ENCODE measurements around the genes KAZALD1 and TRIM8.

GRCh38 chr10:101061061-101062171 lies at the start of gene KAZALD1:
Gene KAZALD1 (plus strand): TSS chr10:101061989.
- PRO-cap = bidirectional peak, plus-strand start at chr10:101061242, minus-strand start at chr10:101060997; bidirectional peak, plus-strand start at chr10:101061989, minus-strand start at chr10:101061682
- RAMPAGE, long total RNA, 4 experiments = no peak in any of the 4 experiments

GRCh38 chr10:101228776-101229325 lies 412 bp downstream of the LBX1 start:
- PRO-cap = unidirectional peak, plus-strand start at chr10:101229168
- RAMPAGE, long total RNA, 4 experiments = no peak in any of the 4 experiments

DNA sequence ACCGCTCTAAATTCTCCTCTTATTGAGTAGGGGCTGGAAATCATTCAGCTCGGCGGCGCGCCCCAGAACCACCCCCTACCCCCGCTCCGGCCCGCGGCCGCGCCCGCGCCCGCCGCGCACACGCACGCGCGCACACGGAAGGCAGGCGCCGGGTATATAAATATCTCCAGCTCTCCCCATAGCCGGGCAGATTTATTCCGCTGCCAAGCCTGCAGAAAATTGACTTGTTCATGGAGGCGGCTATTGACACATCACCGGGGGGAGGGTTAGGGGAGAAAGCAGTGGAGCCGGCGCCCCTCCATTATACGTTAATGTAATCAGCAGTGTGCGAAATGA lies 61.5 kb upstream of the BTRC start:
- PRO-cap = no peak
- RAMPAGE, long total RNA, 4 experiments = no peak in any of the 4 experiments

GRCh38 chr10:101510815-101511091 lies 77.3 kb downstream of the POLL start:
- PRO-cap = no peak
- RAMPAGE, long total RNA, 4 experiments = no peak in any of the 4 experiments

GRCh38 chr10:101630079-101630575 lies 42.0 kb downstream of the DPCD start:
- PRO-cap = unidirectional peak, minus-strand start at chr10:101630340
- RAMPAGE, long total RNA, 4 experiments = no peak in any of the 4 experiments

DNA sequence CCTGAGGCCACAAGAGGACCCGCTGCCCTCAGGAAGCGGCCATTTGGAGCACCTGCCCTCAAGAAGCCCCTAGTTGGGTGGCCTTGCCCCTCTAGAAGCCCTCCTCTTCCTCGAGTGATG lies 262 bp upstream of the FBXW4 start:
- PRO-cap = no peak
- RAMPAGE, long total RNA, 4 experiments = no peak in any of the 4 experiments

DNA sequence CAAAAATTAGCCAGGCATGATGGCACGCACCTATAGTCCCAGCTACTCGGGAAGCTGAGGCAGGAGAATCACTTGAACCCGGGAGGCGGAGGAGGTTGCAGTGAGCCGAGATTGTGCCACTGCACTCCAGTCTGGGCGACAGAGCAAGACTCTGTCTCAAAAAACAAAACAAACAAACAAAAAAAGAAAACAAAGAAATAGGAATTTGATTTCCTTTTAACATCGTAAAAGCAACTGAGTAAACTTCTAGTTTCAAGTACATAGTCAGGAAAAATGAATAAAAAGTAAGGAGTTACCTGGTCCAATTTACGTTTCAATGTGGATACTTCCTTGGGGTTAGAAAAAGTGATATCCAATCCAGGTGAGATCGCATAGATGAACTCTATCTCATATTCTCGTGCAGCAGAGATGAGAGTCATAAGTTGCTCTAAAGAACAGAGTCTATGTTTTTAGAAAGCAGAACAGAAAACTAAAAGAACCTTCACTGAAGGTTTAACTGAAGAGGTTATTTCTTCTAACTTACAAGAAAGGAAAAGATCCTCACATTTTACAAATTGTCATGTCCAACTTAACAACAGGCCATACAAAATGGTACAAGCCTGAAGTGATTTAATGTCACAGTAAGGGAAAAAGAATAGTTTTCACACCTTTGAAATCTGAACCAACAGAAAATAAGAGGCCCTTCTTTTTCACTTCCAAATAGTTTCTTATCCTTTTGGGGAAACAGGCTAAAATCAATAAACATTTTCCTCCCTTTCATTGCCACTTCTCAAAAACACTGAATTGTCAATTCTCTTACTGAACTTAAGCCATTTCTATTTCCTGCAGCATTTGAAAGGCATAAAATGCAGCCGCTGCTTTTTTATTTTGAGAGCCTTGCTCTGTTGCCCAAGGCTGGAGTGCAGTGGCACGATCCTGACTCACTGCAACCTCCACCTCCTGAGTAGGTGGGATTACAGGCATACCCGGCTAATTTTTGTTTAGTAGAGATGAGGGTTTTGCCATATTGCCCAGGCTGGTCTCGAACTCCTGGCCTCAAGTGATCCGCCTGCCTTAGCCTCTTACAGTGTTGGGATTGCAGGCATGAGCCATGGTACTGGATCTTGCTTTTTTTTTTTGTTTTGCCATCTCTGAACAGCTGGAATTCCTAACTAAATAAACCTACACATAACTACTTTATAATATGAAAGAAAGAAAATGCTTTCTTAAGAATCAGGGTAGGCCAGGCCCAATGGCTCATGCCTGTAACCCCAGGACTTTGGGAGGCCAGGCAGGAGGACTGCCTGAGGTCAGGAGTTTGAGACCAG lies 7.9 kb downstream of the OGA start:
- PRO-cap = no peak
- RAMPAGE, long total RNA, 4 experiments = no peak in any of the 4 experiments

DNA sequence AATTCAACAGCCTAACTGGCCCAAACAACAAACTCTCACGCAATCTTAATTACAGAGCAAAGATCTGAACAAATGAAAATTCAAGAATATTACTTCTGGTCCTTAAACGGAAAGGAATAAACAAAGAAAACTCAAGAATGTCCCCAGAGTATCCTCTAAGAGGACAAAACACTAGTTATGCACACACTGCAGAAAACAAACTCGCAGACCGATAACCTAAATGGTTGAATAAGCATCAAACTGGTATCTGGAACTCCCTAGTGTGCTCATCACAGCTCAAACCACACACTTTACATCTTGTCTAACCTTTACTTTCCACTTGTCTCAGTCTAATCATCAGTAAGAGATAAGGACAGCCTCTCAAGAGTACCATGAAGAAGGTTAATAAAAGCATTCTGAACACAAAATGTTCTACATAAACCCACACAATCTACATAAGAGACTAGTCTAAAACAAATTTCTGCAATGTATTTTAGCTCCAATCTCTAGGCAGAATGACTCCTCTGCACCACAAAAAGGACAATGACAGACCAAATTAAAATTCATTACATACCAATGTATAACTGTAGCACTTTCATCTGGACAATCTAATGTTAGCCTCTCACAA lies 3.5 kb downstream of the OGA start:
- PRO-cap = no peak
- RAMPAGE, long total RNA, 4 experiments = no peak in any of the 4 experiments

- PRO-cap = no peak
- RAMPAGE, long total RNA, 4 experiments = no peak in any of the 4 experiments
Observed at GRCh38 chr10:101903604-101904312, 60.2 kb upstream of the KCNIP2 start.

- PRO-cap = no peak
- RAMPAGE, long total RNA, 4 experiments = no peak in any of the 4 experiments
Observed at GRCh38 chr10:101938100-101938725, 94.6 kb upstream of the KCNIP2 start.

DNA sequence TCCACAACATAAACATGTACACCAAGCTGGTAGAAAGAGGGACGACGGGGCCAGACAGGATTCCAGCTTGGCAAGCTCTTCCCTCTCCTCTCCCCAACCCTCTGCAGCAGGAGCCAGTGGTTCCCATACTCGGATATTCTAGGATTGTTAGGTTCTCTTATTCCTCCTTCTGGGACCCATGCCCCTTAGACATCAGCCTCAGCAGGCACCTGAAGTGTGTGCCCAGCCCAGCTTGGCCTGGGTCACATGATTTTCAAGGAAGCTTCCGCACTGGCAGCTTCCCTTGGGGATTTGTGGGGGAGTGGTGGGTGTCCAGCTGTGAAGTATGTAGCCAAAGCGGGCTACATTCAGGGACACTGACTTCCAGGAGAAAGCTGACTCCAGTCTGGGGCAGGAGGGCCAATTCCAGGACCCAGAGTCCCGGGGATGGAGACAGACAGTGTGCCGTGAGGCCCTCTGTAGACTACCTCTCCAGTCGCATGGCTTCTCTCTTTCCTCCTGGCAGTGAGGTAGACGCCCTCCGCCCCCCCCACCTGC lies 1.3 kb downstream of the LDB1 start:
- PRO-cap = bidirectional peak, plus-strand start at position 353 of the sequence, minus-strand start at position 248 of the sequence; unidirectional peak, minus-strand start at position 465 of the sequence
- RAMPAGE, long total RNA, 4 experiments = no peak in any of the 4 experiments

DNA sequence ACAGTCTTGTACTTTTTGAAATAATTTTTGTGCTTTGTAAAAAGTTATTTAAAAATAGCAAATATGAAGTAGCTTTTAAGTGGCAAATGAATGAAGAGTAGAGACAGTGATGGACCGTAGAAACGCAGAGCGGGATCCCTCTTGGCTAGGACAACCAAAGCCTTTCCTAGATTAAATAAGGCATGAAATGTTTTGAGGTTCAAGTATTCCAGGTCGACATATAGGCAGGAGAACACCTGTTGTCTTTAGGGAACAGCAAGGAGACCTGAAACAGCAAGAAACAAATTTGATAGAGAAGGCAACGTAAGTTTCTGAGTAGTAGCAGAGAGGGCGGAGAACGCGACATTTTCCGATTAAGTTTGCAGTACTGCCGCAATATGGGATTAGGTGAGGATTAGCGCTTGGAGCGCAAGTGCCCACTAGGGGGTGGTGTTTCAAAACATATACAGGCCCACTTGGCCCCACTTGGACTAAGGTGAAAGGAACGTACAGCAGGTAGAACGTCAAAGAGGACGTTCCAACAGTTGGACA lies 563 bp upstream of the PPRC1 start:
- PRO-cap = no peak
- RAMPAGE, long total RNA, 4 experiments = no peak in any of the 4 experiments

DNA sequence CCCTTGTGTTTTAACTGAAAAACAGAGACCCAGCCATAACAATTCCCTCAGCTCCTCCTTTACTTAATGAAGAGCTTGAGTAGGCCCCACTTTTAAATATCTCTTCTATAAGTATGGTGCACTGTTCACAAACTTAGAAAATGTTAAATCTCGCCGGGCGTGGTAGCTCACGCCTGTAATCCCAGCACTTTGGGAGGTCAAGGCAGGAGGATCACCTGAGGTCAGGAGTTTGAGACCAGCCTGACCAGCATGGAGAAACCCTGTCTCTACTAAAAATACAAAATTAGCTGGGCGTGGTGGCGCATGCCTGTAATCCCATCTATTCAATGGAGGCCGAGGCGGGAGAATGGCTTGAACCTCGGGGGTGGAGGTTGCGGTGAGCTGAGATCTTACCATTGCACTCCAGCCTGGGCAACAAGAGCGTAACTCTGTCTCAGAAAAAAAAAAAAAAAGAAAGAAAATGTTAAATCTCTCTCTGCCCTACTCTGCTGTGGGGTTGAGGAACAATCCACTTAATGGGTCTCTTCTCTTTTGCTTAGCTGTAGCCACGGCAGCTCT lies 66.6 kb downstream of the GBF1 start:
- PRO-cap = no peak
- RAMPAGE, long total RNA, 4 experiments = no peak in any of the 4 experiments

- PRO-cap = no peak
- RAMPAGE, long total RNA, 4 experiments = no peak in any of the 4 experiments
Observed at GRCh38 chr10:102394624-102394872, 957 bp upstream of the NFKB2 start.

DNA sequence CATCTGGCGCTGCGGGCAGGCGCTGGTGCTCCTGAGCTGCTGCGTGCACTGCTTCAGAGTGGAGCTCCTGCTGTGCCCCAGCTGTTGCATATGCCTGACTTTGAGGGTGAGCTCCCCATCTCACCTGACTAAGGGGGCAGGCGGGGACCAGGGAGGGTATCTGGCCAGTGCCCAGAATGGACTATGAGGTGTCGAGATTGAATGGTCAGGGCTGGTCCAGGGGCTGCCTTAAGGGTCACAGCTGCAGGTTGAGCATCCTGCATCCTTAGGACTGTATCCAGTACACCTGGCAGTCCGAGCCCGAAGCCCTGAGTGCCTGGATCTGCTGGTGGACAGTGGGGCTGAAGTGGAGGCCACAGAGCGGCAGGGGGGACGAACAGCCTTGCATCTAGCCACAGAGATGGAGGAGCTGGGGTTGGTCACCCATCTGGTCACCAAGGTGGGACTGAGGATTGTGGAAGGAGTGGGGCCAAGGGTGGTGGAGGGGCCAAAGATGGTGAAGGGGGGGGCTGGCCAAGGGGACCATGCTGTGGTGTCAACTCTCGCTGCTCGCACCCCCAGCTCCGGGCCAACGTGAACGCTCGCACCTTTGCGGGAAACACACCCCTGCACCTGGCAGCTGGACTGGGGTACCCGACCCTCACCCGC lies 5.0 kb downstream of the NFKB2 start:
- PRO-cap = no peak
- RAMPAGE, long total RNA, 4 experiments = no peak in any of the 4 experiments

DNA sequence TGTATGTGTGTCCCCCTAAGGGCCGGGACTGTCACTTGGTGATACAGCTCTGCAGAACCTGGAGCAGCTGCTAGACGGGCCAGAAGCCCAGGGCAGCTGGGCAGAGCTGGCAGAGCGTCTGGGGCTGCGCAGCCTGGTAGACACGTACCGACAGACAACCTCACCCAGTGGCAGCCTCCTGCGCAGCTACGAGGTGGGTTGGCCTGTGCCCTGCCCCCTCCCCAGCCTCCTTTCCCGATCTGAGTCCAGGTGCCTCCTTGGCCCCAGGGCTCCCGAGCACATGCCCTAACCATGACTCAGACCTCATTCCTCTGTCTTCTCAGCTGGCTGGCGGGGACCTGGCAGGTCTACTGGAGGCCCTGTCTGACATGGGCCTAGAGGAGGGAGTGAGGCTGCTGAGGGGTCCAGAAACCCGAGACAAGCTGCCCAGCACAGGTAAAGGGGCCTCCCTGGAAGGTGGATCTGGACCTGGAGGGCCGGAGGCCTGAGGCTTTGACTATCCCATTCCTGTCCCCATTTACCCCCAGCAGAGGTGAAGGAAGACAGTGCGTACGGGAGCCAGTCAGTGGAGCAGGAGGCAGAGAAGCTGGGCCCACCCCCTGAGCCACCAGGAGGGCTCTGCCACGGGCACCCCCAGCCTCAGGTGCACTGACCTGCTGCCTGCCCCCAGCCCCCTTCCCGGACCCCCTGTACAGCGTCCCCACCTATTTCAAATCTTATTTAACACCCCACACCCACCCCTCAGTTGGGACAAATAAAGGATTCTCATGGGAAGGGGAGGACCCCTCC lies 6.4 kb downstream of the NFKB2 start:
- PRO-cap = no peak
- RAMPAGE, long total RNA, 4 experiments = no peak in any of the 4 experiments

DNA sequence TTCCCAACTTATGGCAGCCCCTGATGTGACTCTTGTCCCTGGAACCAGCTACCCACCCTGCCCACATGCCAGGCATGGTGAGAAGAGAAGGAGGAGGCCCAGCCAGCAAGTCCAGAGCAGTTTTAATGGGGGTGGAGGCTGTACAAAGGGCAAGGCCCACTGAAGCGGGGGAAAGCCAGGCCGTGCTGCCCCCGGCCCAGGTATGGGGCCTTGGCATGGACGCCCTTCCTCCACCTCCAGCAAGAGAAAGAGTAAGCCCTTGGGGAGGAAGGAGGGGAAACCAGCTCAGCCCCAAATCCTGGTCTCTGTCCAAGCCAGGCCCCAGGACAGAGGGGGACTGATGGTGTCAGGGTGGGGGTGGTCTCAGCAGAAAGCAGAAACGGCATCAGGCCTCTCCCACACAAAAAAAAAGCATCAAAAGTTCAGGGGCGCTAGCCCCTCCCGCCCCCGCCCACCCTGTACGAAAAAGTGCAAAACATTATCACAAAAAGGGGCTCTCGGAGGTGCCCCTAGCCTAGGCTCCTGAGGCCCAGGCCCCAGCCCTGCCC lies 7.1 kb downstream of the NFKB2 start:
- PRO-cap = no peak
- RAMPAGE, long total RNA, 4 experiments = no peak in any of the 4 experiments

GRCh38 chr10:102449404-102450286 lies 1.7 kb downstream of the C10orf95 start:
- PRO-cap = no peak
- RAMPAGE, long total RNA, 4 experiments = start-site peak on the plus strand in 1 of 4 experiments, at chr10:102449837-102449846 at its widest, 18 reads per replicate

- PRO-cap = no peak
- RAMPAGE, long total RNA, 4 experiments = no peak in any of the 4 experiments
Observed at GRCh38 chr10:102641438-102641852, 2.8 kb upstream of the TRIM8 start.

DNA sequence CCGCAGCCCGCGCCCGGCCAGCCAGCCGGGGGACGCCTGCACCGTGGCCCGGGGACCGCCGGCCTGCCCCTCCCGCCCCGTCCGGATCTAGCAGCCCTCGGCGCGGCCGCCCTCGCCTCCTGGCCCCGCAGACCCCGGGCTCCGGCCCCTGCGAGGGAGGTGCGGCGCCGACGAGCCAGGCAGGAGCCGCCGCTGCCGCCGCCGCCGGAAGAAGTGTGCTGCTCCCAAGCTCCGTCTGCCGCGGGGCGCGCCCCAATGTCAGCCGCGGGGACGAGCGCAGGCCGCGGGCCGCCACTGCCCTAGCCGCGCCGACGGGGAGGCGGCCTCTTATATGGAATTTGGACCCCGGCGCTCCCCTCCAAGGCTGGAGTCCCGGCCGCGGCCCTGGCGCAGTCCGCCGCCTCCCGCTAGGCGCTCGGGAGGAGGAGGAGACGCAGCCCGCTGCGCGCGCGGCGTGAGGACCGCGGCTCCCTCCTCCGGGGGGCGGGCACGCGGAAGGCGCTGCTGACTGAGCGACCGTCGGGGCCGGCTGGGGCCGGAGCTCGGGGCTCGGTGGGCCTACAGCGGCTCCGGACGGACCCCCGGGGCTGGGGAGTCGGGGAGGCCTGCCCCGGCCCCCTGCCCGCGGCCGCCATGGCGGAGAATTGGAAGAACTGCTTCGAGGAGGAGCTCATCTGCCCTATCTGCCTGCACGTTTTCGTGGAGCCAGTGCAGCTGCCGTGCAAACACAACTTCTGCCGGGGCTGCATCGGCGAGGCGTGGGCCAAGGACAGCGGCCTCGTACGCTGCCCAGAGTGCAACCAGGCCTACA lies at the start of gene TRIM8:
TRIM8 (plus strand) TSS at position 495 of the 811 bp plus-strand sequence.
- PRO-cap = bidirectional peak, plus-strand start at position 504 of the sequence, minus-strand start at position 215 of the sequence
- RAMPAGE, long total RNA, 4 experiments = no peak in any of the 4 experiments

All from esophagus muscularis mucosa (tissue), 4 donors.